Lung (tissue), 4 donors: ENCODE measurements around a stretch of chr2.

GRCh38 chr2:152172251-152172711, 3.3 kb downstream of the STAM2 start:
- PRO-cap, result no peak
- RAMPAGE, long total RNA, result no peak
- RRBS, result no CpG with 5 or more reads among the region's 3 CpGs

GRCh38 chr2:152174918-152175120, 744 bp downstream of the STAM2 start:
- PRO-cap, result no peak
- RAMPAGE, long total RNA, result no peak
- RRBS, result no CpG with 5 or more reads among the region's 5 CpGs

DNA sequence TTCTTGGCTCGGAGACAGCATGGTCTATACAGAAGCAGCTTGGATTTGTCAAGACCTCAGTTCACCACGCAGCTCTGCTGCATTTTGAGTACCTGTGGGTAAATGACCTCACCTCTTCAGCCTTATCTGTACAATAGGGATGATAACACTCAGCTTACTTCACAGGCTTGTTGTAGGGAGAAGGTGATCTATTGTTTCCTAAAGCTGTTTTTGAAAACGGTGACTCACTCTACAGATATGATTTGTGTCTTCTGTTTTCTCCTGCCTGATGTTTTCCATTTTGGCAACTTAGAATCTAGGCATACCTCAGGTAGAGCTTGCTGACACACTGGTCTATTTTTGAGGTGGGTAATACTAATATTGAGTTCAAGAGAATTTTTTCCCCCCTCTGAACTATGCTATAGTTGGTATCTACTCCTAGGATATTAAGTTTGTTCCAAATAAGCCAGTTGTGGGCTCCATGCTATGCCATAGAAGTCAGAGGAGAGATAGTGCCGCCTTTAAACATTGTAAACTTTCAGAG, 80.3 kb downstream of the FMNL2 start:
- PRO-cap, result no peak
- RAMPAGE, long total RNA, result no peak
- RRBS, result no CpG with 5 or more reads among the region's 4 CpGs

- PRO-cap, result no peak
- RAMPAGE, long total RNA, result no peak
- RRBS, result no CpG with 5 or more reads among the region's 8 CpGs
Observed at GRCh38 chr2:152441393-152441961, 106.5 kb downstream of the FMNL2 start.

DNA sequence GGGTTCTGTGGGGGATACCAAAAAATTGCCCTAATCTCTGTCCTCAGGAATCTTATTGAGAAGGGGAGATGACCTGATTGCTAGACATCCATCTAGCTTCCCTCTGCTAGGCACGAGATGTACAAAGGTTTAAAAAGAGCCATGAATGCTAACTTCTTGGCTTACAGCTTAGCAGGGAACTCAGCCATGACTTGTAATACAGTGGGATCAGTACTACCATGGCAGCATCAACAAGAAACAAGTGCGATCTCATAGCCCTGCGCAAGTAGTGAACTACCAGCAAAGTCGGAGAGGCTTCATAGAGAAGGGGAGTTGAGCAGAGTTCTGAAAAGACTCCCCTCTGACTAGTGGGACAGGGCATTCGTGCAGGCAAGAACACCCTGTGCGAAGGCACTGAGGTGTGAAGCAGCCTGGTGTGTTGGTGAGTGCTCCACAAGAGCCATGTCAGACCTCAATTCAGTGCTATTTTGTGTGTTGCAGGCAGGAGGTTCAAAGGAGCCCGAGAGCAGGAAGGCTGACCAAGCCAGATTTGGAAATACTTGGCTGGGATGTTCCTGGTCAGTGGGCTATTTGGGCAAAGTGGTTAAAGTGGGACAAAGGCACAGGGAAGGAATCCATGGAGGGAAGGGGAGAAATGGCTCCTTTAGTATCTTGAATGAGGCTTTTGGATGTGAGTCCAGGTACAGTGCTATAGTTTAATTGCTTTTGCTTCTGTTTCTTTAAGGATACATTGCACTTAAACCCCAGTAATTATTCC, 130.1 kb downstream of the FMNL2 start:
- PRO-cap, result no peak
- RAMPAGE, long total RNA, result no peak
- RRBS, result no CpG with 5 or more reads among the region's 7 CpGs

- PRO-cap, result no peak
- RAMPAGE, long total RNA, result no peak
- RRBS, result no CpG with 5 or more reads among the region's 5 CpGs
Observed at GRCh38 chr2:152466694-152467255, 131.8 kb downstream of the FMNL2 start.

- PRO-cap, result no peak
- RAMPAGE, long total RNA, result no peak
- RRBS, result no CpG with 5 or more reads among the region's 9 CpGs
Observed at GRCh38 chr2:152537045-152537575, 180.2 kb downstream of the PRPF40A start.

DNA sequence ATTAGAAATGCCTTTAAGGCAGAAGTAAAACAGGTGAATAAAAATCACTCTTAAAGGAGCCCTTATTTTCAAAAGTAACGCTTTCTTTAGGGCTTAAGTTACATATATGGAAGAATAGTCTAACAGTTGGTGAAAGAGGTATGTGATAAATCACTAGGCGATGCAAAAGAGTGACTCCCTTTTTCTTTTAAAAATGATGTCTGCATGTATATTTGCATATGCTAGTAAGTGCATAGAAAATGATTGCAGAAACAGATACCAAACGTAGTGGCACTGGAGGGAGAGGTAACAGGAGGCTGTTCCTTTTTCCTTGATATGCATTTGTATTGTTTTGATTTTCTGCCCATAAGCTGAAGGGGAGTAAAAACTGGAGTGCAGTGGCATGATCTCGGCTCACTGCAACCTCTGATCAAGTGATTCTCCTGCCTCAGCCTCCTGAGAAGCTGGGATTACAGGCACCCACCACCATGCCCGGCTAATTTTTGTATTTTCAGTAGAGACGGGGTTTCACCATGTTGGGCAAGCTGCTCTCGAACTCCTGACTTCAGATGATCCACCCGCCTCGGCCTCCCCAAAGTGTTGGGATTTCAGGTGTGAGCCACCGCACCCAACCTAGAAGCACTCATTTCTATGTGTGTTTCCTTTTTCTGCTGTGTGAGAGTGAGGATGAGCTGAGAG, 158.1 kb downstream of the PRPF40A start:
- PRO-cap, result no peak
- RAMPAGE, long total RNA, result no peak
- RRBS, result no CpG with 5 or more reads among the region's 10 CpGs

DNA sequence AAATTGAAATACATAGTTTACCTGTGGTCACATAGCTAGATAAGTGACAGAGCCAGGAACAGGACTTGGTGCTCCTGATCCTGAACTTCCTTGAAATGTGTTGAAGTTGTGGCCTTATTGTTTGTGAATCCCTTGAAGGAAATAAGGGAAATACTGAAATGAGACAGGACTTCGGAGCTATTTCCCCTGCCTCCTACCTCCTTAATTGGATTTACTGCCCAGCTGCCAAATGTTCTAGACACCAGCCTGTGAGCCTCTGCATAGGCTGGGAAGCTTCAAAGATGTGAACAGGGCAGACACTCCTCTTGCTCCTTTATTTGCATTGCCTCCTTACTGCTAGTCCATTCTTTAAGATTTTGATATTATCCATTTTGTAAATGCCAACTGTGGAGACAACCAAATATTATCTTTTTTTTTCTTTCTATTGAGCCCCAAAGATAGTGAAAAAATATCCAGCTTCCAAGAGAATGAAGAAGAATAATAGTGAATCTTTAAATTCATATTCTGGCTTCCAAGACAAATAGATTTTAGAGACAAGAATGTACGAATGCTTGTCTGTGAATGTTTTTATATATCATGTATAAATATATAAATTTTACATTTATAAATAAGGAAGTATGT, 135.1 kb downstream of the PRPF40A start:
- PRO-cap, result no peak
- RAMPAGE, long total RNA, result no peak
- RRBS, result no CpG with 5 or more reads among the region's 2 CpGs

- PRO-cap, result no peak
- RAMPAGE, long total RNA, result no peak
- RRBS, result no CpG with 5 or more reads among the region's 9 CpGs
Observed at GRCh38 chr2:152650354-152651333, 66.6 kb downstream of the PRPF40A start.

GRCh38 chr2:152719272-152719485, 759 bp downstream of the ARL6IP6 start:
- PRO-cap, result no peak
- RAMPAGE, long total RNA, result no peak
- RRBS, result no CpG with 5 or more reads among the region's 2 CpGs

DNA sequence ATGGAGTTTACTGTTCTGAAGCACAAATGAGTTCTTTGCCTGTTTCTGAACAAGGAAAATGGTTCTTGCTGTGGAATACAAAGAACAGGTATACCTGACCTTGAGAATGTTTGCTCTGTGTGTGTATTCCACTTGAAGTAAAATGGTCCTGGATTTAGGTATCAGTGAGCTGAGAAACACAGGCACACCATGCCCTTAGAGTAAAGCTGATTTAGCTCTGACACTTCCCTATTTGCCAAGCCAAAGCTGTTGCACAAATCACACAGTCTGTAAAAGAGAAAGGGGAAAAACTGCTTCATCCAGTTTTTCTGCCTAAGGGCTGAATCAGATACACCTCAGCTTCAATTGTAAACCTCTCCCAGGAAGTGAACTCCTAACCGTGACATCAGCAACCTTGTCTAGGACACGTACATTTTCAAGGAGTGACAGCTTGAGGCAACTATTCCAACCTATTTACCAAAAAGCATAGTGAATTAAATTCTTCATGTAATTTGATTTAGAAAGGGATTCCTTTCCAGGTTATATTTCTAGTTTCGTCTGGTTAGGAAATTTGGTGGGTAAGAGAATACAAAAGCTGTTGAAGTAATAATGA, 150.4 kb downstream of the NR4A2 start:
- PRO-cap, result no peak
- RAMPAGE, long total RNA, result no peak
- RRBS, result no CpG with 5 or more reads among the region's 3 CpGs

- PRO-cap, result no peak
- RAMPAGE, long total RNA, result no peak
- RRBS, result no CpG with 5 or more reads among the region's 11 CpGs
Observed at GRCh38 chr2:156326412-156327033, 6.0 kb downstream of the NR4A2 start.

DNA sequence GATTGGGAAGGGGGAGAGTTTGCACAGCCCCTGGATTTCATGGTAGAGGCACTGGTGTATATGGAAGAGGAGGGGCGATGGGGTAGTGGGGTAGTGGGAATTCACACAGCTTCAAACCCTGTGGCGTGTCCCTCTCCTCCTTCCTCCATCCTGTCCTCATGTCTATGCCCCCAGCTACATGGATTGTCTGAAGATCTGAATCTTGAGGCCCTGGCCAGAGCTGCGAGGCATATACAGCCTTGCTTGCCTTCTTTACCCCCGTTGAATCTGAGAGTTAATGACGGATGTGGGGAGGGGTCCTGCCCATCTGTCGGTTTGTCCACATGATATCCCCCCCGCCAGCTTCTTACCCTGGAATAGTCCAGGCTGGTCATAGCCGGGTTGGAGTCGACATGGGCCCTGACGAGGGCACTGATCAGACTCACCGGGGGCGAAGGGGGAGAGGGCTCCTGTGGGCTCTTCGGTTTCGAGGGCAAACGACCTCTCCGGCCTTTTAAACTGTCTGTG, 5.0 kb downstream of the NR4A2 start:
- PRO-cap, result no peak
- RAMPAGE, long total RNA, result no peak
- RRBS, result 67% methylated on average over 9 of the region's 16 CpGs

- PRO-cap, result bidirectional peak, plus-strand start at chr2:156342724, minus-strand start at chr2:156342461
- RAMPAGE, long total RNA, result no peak
- RRBS, result 1% methylated on average over 51 of the region's 80 CpGs
Observed at GRCh38 chr2:156342110-156342816, 9.7 kb upstream of the NR4A2 start.

- PRO-cap, result no peak
- RAMPAGE, long total RNA, result no peak
- RRBS, result no CpG with 5 or more reads among the region's 3 CpGs
Observed at GRCh38 chr2:156435171-156435352, 1.1 kb upstream of the GPD2 start.

GRCh38 chr2:156439455-156439679, 3.2 kb downstream of the GPD2 start:
- PRO-cap, result no peak
- RAMPAGE, long total RNA, result no peak
- RRBS, result no CpG with 5 or more reads among the region's 2 CpGs

GRCh38 chr2:156467064-156467514, 30.9 kb downstream of the GPD2 start:
- PRO-cap, result no peak
- RAMPAGE, long total RNA, result no peak
- RRBS, result no CpG with 5 or more reads among the region's 3 CpGs

DNA sequence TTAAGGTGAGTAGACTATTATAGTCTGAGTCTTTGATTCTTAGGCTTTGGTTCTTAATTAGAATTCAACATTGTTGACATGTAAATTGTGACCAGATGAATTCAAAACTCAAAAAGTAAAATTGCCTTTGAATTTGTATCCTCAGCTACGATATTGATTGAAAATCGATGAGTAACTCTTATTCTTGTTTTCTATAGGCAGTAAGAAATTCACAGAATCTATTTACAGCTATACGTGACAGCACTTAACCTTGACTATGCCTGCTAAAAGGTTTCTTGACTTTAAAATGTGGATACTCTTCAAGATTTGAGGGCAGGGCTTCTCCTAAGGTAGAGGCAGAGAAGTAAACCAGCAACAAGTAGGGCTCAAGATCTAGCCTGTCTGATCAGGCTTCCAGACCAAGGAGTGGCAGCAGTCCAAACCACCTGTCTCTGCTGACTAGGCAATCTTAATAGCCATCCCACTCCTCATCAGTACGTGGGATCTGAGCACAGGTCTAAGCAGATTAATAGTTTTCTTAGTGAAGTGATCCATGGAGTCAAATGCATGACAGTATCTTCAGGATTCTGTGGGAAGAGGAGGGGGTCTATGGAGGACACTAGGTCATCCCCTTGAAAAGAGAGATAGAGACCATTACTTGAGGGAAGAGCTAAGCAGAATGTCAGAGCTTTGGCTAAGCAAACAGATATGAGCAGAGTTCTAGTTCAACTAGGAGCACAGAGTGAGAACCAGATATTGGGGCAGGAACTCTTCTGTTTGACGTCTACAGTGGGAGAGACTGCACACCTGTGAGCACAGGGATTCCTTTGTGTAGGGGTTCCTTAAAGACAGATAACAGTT, 100.4 kb downstream of the GPD2 start:
- PRO-cap, result no peak
- RAMPAGE, long total RNA, result no peak
- RRBS, result no CpG with 5 or more reads among the region's 5 CpGs

- PRO-cap, result no peak
- RAMPAGE, long total RNA, result no peak
- RRBS, result no CpG with 5 or more reads among the region's 5 CpGs
Observed at GRCh38 chr2:157469294-157470102, 25.6 kb upstream of the CYTIP start.